ENCODE measurements around the genes CYGB and SEPTIN9.

GRCh38 chr17:76142399-76143314, 1.6 kb upstream of the FOXJ1 start:
- RRBS, 2 experiments = 85 to 86% methylated on average over 1 of the region's 9 CpGs
CAGE:
- cytosol, long polyA minus RNA = no peak
- cytosol, long polyA plus RNA = no peak
- long polyA plus RNA = no peak
- nucleus, long polyA minus RNA = no peak
- nucleus, long polyA plus RNA = no peak

DNA sequence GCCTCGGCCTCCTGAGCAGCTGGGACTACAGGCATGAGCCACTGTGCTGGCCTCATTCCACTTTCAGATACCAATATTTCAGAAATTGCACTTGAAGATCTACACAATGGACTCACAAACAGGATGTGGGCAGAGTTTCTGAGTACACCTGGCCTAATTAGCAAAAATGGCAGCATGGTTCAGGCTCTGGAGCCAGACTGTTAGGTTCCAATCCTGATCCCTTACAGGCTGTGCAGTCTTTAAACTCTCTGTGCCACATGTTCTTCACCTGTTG, 32.2 kb downstream of the RNF157 start:
- RRBS, 2 experiments = no CpG with 5 or more reads among the region's 1 CpG
CAGE:
- cytosol, long polyA minus RNA = no peak
- cytosol, long polyA plus RNA = no peak
- long polyA plus RNA = no peak
- nucleus, long polyA minus RNA = no peak
- nucleus, long polyA plus RNA = no peak

DNA sequence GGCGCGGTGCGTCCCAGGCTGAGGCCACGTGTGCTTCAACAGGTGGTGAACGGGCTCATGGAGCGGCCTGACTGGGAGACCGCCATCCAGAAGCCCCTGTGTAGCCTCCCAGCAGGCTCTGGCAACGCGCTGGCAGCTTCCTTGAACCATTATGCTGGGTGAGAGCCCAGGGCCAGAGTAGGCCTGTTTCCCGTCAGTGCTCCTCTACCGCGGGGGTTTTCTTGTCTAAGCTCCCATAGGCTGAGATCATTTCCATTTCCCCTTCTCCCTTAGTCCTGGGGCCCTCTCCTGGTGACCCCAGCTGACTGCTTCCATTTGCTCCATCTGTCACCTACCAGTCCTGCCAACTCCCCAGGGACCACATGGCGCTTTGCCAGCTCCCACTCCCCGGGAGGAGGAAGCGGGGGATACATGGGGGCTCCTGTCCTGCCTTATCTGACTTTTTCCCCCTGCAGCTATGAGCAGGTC, 2.0 kb downstream of the SPHK1 start:
- RRBS, 2 experiments = no CpG with 5 or more reads among the region's 15 CpGs
CAGE:
- cytosol, long polyA minus RNA = no peak
- cytosol, long polyA plus RNA = no peak
- long polyA plus RNA = no peak
- nucleus, long polyA minus RNA = no peak
- nucleus, long polyA plus RNA = no peak

DNA sequence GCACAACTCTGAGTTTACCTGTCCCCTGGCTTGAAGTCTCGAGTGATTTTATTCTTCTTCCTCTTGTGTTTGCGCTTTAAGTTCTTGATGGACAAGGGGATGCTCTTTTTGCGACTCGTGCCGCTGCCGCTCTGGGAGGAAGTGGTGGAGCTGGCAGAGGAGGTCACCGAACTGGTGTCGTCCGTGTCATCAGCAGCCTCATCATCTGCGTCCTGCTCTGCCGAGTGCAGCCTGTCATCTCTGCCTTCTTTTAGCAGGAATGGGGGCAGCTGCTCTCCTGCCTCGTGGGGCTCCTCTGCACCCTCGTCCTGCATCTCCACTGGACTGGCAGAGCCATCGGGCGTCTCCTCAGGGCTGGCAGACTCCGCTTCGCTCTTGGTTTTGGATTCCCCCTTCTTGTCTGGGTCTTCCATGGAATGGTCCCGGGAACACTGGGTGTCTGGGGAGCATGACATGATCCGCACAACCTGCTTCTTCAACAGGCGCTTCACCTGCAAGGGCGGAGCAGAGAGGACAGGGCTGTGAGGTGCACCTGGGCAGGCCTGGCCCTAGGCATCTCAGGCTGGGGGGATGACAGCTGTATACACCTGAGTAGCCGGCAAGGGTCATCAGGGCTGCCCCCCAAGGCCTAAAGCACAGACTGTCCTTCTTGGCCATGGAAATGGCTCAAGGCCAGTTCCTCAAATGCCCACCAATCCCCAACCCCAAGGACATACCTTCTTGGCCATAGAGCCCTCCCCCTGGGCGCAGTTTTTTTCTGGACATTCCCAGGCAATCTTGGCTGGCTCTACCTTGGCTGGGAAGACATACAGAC, 15.2 kb downstream of the SPHK1 start:
- RRBS, 2 experiments = no CpG with 5 or more reads among the region's 23 CpGs
CAGE:
- cytosol, long polyA minus RNA = no peak
- cytosol, long polyA plus RNA = no peak
- long polyA plus RNA = no peak
- nucleus, long polyA minus RNA = no peak
- nucleus, long polyA plus RNA = no peak

DNA sequence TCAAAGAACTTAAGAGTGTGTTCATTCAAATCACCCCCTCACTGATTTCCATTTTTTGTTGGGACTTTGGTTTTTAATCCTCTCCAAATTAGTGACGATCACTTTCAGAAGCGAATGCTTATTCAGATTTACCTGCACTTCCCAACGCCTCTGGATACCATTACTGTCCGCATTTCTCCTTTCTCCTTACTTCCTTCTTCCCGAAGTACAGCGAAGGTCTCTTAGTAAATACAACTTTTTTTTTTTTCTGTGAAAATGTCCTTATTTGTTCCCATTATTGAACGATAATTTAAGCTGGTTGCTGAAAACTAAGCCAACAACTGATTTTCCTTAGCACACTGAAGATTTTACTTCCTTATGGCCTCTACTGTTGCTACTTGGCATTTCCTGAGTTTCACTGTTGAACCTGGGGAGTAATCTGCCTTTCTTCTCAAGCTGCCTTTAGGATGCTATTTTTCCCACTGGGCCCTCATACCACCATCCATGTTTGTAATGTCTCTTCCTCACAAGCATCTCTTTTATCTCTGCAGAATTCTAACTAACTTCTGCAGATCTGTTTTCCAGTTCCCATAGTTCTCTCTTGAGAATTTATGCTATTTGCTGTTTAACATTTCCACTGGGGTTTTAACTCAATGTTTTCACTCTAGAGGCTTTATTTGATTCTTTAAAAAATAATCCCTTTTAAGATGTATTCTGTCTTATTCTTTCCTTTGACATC, 26.1 kb downstream of the UBE2O start:
- RRBS, 2 experiments = no CpG with 5 or more reads among the region's 7 CpGs
CAGE:
- cytosol, long polyA minus RNA = no peak
- cytosol, long polyA plus RNA = no peak
- long polyA plus RNA = no peak
- nucleus, long polyA minus RNA = no peak
- nucleus, long polyA plus RNA = no peak

- RRBS, 2 experiments = 100% methylated on average over 4 of the region's 14 CpGs; no CpG with 5 or more reads in 1 of the 2 experiments
CAGE:
- cytosol, long polyA minus RNA = no peak
- cytosol, long polyA plus RNA = no peak
- long polyA plus RNA = no peak
- nucleus, long polyA minus RNA = no peak
- nucleus, long polyA plus RNA = no peak
These were observed 13.6 kb downstream of the RHBDF2 start for GRCh38 chr17:76487549-76488019.

DNA sequence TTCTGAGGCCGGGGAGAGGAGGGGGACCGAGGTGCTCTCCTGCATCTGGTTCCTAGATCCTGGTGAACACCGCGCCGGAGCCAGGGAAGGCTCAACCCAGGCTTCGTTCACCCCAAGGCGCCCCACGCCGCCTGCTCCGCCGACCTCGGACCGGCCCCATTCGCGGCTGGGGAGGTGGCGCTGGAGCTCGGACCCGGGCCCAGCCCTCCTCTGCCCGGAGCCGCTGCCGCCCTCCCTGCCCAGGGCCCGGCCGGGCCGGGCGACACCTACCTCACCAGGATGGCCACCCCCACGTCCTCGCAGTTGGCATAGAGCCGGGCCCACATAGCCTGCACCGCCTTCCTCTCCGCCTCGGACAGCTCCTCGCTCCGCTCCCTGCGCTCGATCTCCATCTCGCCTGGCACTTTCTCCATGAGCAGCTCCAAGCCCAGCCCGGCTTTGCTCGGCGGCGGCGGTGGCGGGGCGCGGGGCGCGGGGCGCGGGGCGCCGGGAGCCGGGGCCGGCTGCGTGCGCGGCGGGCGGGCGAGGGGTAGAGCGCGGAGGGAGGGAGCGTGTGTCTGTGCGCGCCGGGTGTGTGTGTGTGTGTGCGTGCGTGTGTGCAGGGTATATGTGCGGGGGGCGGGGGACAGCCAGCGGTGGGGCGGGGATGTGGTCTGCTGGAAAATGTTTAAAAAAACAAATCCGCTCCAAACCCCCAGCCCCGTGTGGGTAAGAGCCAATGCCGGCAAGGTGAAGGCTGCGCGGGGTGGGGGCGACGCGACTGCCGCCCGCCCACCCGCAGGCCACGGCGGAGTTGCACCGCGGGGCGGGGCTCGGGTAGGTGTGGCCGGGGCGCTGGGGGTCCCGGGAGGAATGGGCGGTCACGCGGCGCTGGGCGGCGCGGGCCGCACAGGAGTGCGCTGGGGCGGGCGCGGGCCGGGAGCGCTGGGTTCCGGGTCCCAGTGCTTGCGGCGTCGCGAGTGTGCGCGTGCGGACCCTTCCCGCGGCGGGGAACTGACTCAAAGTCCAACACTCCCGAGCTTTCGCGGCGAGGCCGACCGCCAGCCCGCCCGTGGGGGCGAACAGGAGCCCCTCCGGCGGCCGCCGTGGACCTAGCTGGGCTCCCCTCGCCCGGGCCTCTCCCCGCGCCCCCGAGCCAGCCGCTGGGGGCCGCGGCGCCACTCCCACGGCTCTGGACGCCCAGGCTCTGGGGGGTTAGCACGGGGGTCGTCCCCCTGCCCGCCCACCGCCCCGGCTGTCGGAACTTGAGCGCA, at the start of gene CYGB:
CYGB (minus strand) TSS at position 580 of the 1,253 bp plus-strand sequence.
- RRBS, 2 experiments = 94 to 96% methylated on average over 57 to 78 of the region's 146 CpGs
CAGE:
- cytosol, long polyA minus RNA = no peak
- cytosol, long polyA plus RNA = no peak
- long polyA plus RNA = no peak
- nucleus, long polyA minus RNA = no peak
- nucleus, long polyA plus RNA = no peak

DNA sequence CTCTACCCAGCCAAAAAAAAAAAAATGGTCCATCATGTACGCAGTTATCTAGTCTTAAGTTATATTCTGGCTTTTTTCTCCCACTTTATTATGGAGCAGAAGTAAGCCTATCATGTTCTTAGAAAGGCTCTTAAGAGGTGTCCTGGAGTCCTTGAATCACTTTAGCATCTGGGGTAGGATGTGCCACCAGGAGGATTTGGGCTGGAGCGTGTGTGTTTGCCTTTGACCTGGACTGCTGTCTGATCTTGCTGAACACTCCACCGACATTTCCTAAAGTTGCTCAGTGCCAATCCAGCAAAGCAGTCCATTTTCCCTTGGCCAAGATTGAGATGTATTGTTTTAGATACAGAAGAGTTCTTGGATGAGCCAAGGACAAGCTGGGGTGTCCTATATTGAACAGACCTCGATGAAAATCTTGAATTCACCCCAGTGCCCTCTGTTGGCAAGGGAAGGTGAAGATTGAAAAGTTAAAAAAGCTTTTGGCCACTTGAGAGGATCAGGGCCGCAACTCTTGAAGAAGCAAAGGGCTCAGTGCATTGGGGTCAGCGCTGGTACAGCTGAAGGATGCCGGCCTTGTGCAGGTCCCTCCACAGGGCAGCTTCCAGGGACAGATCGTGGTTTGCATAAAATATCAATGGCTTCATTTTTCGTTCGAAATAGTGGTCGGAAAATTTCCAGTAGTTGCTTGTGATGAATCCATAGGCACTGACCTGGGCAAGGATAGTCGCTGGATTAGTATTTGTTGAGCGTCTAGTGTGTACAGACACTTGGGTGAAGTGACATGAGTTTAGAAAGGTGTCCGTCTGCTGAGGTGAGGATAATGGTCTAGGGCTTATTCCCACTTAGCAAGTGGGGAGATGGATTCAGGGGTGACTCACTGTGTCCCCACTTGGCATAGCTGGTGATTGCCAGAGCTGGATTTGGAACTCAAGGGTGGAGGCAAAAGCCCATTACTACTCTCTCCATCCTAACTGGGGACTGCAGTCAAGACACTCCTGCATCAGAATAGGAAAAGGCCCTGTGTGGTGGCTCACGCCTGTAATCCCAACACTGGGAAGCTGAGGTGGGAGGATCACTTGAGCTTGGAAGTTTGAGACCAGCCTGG, 19.7 kb downstream of the ST6GALNAC2 start:
- RRBS, 2 experiments = no CpG with 5 or more reads among the region's 15 CpGs
CAGE:
- cytosol, long polyA minus RNA = no peak
- cytosol, long polyA plus RNA = no peak
- long polyA plus RNA = no peak
- nucleus, long polyA minus RNA = no peak
- nucleus, long polyA plus RNA = no peak

DNA sequence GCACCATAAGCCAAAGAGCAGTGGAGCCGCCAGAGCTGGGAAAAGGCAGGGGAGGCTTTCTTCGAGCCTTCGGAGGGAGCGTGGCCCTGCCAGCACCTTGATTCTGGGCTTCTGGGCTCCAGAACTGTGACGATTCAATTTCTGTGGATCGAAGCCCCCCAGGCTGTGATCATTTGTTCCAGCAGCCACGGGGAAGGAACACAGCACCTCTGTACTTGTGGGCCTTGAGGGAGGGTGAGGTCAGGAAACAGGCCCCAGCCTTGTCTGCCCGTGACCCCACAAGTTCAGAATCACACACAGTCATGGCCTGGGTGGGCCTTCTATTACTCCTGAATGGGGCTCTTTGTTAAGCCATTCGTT, 10.2 kb downstream of the ST6GALNAC2 start:
- RRBS, 2 experiments = no CpG with 5 or more reads among the region's 9 CpGs
CAGE:
- cytosol, long polyA minus RNA = no peak
- cytosol, long polyA plus RNA = no peak
- long polyA plus RNA = no peak
- nucleus, long polyA minus RNA = no peak
- nucleus, long polyA plus RNA = no peak

GRCh38 chr17:76611200-76611712, 25.6 kb upstream of the ST6GALNAC2 start:
- RRBS, 2 experiments = no CpG with 5 or more reads among the region's 8 CpGs
CAGE:
- cytosol, long polyA minus RNA = no peak
- cytosol, long polyA plus RNA = no peak
- long polyA plus RNA = no peak
- nucleus, long polyA minus RNA = no peak
- nucleus, long polyA plus RNA = no peak

GRCh38 chr17:76644948-76645480, 1.5 kb upstream of the ST6GALNAC1 start:
- RRBS, 2 experiments = no CpG with 5 or more reads among the region's 8 CpGs
CAGE:
- cytosol, long polyA minus RNA = no peak
- cytosol, long polyA plus RNA = no peak
- long polyA plus RNA = no peak
- nucleus, long polyA minus RNA = no peak
- nucleus, long polyA plus RNA = no peak

- RRBS, 2 experiments = no CpG with 5 or more reads among the region's 22 CpGs
CAGE:
- cytosol, long polyA minus RNA = no peak
- cytosol, long polyA plus RNA = start-site peak on the minus strand at chr17:76725837-76725991, 38 and 41 reads in 2 replicates; start-site peak on the plus strand at chr17:76726016-76726085, 21 and 78 reads in 2 replicates
- long polyA plus RNA = start-site peak on the plus strand at chr17:76726069-76726087, 66 and 67 reads in 2 replicates
- nucleus, long polyA minus RNA = no peak
- nucleus, long polyA plus RNA = start-site peak on the plus strand at chr17:76726061-76726086, 21 and 24 reads in 2 replicates
These were observed 592 bp downstream of the JMJD6 start for GRCh38 chr17:76725841-76726187.

DNA sequence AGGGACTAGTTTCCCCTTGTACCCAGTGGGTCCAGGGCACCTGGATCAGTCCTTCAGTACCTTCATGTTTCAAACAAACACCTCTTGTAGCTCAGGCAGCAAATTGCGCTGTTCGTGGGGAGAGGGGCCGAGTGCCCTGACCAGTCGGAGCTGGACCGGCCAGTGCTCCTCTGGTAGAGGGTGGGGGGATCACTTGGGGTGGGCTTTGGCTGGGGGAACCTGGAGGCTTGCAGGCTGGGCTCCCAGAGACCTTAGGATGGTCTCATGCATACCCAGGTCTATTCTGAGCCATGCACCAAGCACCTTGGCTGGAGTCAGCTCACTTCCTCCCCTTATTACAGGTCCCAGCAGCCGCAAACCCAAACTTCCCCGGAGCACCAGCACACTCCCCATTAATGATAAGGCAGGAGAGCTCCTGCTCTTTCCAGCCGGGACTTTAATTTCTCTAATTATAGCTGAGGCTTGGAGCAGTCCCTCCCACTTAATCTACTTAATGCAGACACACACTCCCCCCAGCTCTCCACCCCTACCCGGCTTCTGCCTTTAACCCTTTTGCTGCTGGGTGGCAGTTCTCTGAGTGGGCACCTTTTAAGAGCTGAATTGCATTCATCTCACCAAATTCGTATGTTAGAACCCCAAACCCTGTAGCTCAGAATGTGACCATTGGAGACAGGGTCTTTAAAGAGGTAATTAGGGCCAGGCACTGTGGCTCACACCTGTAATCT, 26.3 kb upstream of the MGAT5B start:
- RRBS, 2 experiments = 0 to 16% methylated on average over 2 to 3 of the region's 10 CpGs
CAGE:
- cytosol, long polyA minus RNA = no peak
- cytosol, long polyA plus RNA = no peak
- long polyA plus RNA = no peak
- nucleus, long polyA minus RNA = no peak
- nucleus, long polyA plus RNA = no peak

- RRBS, 2 experiments = no CpG with 5 or more reads among the region's 14 CpGs
CAGE:
- cytosol, long polyA minus RNA = no peak
- cytosol, long polyA plus RNA = no peak
- long polyA plus RNA = no peak
- nucleus, long polyA minus RNA = no peak
- nucleus, long polyA plus RNA = no peak
These were observed 5.1 kb downstream of the SEC14L1 start for GRCh38 chr17:77145508-77146714.

GRCh38 chr17:77210101-77210797, 69.5 kb downstream of the SEC14L1 start:
- RRBS, 2 experiments = no CpG with 5 or more reads among the region's 14 CpGs
CAGE:
- cytosol, long polyA minus RNA = no peak
- cytosol, long polyA plus RNA = no peak
- long polyA plus RNA = no peak
- nucleus, long polyA minus RNA = no peak
- nucleus, long polyA plus RNA = no peak

DNA sequence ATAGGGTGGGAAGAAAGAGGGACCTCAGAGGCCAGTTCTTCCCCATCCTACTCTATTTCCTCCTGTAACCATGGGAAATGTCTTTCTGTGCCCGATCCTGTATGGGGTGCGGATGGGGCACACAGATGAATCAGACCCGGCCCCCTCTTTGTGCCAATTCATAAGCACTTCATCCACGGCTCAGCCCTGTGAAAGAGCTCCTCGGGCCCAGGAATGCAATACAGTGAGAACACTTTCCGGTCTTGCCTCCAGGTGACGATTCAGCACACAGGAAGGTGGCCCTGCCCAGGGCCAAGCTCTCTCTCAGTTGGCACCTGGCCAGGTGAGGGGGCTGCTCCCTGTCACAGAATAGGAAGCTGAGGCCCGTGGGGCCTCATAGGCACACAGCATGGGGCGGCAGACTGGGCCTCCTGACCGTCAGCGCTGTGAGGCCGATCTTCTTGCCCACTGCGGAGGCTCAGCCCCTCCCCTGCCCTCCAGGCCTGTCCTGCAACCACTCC, 26.4 kb upstream of the SEPTIN9 start:
- RRBS, 2 experiments = 4% methylated on average over 1 to 2 of the region's 13 CpGs
CAGE:
- cytosol, long polyA minus RNA = no peak
- cytosol, long polyA plus RNA = no peak
- long polyA plus RNA = no peak
- nucleus, long polyA minus RNA = no peak
- nucleus, long polyA plus RNA = no peak

DNA sequence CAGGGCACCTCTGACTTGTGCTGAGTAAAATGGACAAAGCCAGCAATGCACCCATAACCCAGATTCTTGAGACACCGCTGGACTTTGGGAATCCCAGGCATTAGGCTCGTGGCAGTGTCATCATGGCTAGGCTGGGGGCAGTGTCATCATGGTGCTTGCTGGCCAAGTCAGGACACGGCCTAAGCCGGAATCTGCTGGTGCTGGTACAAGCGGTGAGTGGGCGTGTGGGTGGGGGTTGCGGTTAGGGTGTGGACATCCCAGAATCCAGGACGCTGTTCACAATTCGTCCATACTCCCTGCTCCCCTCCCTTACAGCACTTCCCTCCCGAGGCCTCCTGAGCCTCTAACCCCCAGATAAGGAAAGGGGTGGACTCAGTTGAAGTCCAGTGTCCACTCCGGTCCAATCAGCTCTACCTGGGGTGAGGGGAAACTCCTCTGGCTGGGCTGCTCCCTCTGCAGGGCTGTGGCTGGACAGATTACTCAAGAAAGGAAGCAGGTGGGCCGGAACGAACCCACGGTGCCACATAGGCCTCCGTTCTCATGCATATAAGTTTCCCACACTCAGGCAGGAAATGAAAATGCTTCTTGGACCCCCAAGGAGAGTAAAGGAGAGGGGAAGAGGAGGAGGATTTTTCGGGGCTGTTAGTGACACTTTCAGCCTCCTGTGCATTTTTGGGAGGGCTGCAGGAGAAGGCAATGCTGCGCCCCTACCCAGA, 1.6 kb upstream of the SEPTIN9 start:
- RRBS, 2 experiments = 0% methylated on average over 1 of the region's 17 CpGs
CAGE:
- cytosol, long polyA minus RNA = no peak
- cytosol, long polyA plus RNA = no peak
- long polyA plus RNA = no peak
- nucleus, long polyA minus RNA = no peak
- nucleus, long polyA plus RNA = no peak

DNA sequence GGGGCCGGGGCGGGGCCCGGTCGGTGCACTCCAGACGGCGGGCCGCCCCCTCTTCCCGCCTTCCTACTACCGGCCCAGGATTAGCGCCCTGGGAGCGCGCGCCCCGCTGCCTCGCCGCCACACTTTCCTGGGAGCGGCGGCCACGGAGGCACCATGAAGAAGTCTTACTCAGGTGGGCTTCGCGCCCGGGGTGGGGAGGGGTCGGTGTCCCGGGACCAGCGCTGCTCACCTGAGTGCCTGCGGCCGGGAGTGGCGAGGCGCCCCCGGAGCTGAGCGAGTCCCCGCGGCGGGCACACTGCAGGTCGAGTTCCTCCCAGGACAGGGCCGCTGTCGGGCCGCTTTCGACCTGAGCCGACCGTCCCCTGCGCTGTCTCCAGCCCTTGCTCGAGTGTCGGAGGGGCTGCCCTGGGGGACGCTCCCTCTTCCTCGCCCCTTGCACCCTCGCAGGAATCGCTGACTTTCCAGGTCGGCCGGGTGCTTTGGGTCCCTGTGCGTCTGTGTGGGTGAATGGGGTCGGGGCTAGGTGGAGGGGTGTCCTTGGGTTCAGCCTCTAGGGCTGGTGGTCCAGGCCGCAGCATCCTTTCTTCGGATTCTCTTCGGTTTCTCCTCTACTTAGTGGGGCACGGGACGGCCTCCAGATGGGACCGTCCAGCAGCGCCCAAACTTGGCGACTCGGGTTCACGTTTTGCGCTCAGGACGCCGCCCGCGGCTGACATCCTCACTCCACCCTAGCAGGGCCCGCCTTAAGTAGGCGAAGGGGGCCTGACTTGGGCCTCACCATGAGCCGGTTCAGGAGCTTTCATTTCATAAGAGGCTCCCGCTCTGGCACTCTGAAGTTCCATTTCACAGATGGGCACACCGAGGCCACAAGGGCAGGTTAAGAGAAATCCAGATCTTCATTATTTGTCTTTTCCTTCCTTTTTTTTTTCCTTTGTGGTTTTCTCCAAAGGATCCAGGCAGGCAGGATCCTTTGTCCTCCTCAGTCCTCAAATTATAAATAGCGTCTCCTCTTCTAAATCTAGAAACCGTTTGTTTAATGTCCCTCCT, at the start of gene SEPTIN9:
SEPTIN9 (plus strand) TSS at position 117 of the 1,047 bp plus-strand sequence.
- RRBS, 2 experiments = 1 to 2% methylated on average over 7 of the region's 74 CpGs
CAGE:
- cytosol, long polyA minus RNA = start-site peak on the plus strand centred at position 98 of the sequence, 45 bp wide, 199 reads
- cytosol, long polyA plus RNA = start-site peak on the plus strand centred at position 87 of the sequence, 67 bp wide, 426 and 392 reads in 2 replicates
- long polyA plus RNA = start-site peak on the plus strand centred at position 88 of the sequence, 69 bp wide, 922 and 893 reads in 2 replicates
- nucleus, long polyA minus RNA = no peak
- nucleus, long polyA plus RNA = start-site peak on the plus strand centred at position 88 of the sequence, 65 bp wide, 230 and 305 reads in 2 replicates

DNA sequence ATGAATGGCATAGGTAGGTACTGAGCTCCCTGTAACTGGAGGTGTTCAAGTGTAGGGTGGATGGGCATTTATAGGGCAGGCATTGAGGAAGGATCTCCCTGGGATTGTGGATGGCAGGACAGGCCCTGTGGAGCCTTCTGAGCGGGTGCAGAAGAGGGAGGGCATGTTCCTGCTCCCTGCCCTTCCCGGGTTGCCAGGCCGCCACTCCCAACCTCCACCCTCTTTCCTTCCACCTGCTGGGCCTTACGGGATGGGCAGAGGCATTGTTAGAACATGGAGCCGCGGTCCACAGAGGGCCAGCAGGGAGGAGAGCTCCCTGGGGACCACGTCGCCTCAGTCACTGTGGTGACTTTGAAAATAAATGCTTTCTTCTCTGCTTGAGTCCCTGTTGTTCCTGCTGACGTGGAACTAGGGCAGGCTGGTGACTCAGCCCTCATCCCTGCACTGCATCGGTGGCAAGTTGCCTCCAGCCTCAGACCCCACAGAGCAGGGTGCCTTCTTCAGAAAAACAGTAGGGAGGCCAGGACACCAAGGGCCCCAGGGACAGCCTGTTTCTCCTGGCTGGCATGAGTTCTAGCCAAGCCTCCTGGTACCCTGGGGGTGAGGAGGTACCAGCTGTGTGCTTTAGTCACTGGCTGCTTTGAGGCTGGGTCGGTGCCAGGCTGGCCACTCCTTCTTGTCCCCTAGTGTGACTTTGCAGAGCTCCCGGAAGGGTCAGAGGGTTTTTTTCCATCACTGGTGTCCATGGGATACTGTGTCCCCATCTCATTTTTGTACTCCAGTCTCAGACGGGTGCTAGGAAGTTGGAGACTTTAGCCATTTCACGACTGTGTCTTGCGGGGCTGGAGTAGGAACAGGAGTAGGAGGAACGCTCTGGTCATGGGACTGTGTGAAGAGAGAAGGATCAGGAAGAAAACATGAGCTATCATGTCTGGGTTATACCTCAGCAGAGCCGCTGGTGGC, 84.5 kb downstream of the SEPTIN9 start:
- RRBS, 2 experiments = no CpG with 5 or more reads among the region's 17 CpGs
CAGE:
- cytosol, long polyA minus RNA = no peak
- cytosol, long polyA plus RNA = no peak
- long polyA plus RNA = no peak
- nucleus, long polyA minus RNA = no peak
- nucleus, long polyA plus RNA = no peak

- RRBS, 2 experiments = no CpG with 5 or more reads among the region's 8 CpGs
CAGE:
- cytosol, long polyA minus RNA = no peak
- cytosol, long polyA plus RNA = no peak
- long polyA plus RNA = no peak
- nucleus, long polyA minus RNA = no peak
- nucleus, long polyA plus RNA = no peak
These were observed 110.5 kb downstream of the SEPTIN9 start for GRCh38 chr17:77391610-77392311.

All from HepG2 (cell line).